Thoracic aorta endothelial cell (primary cell): Measurements from ENCODE around the genes PRR15, WIPF3 and GGCT.

GRCh38 chr7:29197379-29198391 lies 3.1 kb downstream of the CHN2 start:
- CAGE, long polyA plus RNA = no peak

DNA sequence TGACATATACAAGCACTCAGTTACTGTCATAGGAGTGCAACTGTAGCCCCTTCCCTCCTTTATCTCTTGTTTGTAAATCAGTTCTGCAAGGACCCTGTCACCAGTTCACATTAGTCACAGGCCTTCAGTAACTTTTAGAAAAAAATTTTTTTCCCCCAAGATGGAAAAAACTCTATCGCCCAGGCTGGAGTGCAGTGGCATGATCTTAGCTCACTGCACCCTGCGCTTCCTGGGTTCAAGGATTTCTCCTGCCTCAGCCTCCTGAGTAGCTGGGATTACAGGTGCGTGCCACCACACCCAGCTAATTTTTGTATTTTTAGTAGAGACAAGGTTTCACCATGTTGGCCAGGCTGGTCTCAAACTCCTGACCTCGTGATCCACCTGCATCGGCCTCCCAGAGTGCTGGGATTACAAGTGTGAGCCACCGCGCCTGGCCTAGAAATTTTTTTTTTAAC lies 11.6 kb downstream of the CHN2 start:
- CAGE, long polyA plus RNA = no peak

- CAGE, long polyA plus RNA = no peak
These were observed 90.8 kb downstream of the CHN2 start for GRCh38 chr7:29285338-29285874.

DNA sequence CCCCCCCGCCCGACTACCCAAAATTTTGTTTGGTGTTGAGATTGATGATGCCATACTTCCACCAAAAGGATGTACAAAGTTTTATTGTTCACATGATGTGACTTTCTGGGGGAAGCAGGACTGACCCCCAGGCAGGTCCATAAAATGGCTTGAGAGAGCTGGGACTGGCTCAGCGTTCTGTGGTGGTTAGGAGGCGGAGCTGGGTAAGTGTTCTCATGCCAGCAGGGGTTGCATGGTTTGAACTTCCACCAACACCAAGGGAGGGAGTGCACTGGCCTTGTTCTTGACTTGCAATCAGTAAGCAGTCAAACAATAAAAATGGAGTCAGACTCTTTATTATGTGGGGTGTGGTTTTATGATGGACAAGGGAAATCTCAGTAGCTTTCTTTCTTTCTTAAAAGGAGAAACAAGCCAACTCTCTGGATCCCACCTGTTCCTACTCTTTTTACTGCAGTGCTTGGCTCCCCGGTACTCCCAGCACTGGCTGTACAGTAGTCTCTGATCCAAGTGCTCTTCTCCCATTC lies 95.4 kb upstream of the PRR15 start:
- CAGE, long polyA plus RNA = no peak

- CAGE, long polyA plus RNA = no peak
These were observed 83.2 kb upstream of the PRR15 start for GRCh38 chr7:29480438-29480839.

- CAGE, long polyA plus RNA = no peak
These were observed 51.1 kb upstream of the PRR15 start for GRCh38 chr7:29512386-29513091.

DNA sequence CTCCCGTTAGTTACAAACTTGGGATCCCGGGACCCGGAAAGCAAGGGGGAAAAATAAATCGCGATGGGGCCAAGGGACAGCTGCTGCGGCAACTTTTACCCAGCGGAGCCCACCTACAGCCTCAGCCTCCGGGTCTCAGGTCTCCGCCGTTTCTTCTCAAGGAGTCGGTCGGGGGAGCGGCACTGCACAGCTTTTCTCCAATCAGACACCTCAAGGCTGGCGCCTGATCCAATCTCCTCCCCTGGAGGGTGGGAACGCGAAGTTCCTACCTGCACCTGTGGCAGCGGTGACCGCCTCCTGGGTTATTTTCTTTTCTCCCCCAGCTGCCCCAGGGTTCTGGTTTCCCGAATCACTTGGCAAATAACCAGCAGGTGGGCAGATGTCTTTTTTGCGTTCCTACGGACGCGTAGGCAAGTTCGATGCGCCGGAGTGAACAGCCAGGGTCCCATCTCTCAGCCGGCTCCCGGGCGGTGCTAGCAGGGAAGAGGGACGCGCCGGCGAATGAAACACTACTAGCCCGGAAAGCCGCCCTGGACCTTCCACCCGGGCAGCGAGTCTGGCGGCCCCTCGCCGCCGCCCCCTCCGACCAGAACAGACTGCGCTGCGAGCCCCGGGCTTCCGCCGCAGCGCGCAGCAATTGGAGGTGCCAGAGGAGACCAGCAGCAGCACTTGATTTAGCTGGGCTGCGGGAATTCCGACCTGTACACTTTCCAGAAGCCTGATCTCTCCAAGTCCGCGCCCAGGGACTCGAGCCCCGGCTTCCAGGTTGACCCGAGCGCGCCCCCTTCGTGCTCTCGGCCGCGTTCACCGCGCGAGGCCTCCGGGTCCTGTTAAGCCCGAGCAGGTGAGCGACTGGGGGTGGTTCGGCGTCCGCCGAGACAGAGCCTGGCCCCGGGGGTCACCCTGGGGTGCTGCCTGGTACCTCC lies at the start of gene PRR15:
PRR15 (plus strand) TSS at position 302 of the 926 bp plus-strand sequence.
- CAGE, long polyA plus RNA = no peak

- CAGE, long polyA plus RNA = no peak
These were observed 45.7 kb downstream of the PRR15 start for GRCh38 chr7:29609037-29610015.

DNA sequence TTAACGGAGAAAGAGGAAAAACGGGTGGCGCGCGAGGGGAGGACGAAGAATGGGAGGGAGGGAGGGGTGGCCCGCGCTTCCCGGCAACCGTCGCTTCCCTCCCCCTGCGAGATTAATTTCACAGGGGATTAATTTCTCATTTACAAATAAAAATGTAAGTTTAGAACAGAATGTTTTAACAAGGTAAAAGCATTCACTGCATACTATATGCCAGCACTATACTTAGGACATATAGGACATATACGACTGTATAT lies 120.7 kb upstream of the WIPF3 start:
- CAGE, long polyA plus RNA = no peak

DNA sequence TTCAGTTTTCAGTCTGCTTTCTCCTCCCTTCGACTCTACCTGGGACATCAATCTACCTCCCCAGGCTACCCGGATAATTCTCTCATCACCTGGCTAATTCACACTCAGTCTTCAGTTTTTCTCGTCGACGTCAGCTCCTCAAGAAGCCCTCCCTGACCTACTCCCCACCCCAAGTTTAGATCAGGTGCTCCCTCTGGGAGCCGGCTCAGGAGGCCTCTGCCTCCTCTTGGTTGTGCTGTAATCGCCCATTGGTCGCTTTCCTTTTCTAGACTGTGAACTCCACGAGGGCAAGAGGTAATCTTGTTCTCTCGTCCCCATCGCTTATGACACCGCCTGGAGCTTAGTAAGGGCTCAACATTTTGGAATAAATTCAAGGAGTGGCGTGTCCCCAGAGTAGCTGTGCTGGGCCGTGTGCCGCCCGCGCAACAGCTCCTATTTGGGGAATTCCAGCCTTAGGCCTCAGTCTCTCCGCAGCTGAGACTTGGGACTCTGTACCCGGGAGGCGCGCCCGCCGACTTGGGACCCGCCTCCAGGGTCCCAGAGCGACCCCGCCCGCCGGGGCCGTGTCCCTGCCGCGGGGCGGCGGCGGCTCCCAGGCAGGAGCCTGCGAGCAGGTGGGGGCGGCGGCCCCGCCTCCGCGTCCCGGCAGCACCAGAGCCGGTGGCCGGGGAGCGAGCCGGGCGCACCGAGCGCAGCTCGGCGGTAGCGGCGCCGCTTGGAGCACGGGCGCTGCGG lies at the start of gene WIPF3:
WIPF3 (plus strand) TSS at position 651 of the 735 bp plus-strand sequence.
- CAGE, long polyA plus RNA = no peak

DNA sequence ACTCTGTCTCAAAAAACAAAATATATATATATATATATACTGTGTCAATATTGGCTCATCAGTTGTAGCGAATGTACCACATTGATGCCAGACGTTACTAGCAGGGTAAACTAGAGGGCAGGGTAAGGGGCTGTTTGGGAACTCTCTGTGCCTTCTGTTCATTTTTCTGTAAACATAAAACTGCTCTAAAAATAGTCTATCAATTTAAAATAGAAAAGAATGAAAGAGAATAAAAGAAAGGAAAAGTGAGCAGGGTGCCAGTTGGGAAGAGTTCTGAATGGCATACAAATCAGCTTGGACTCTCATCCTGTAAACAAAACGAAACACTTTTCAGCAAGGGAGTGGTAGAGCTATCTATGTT lies 24.7 kb downstream of the SCRN1 start:
- CAGE, long polyA plus RNA = no peak

DNA sequence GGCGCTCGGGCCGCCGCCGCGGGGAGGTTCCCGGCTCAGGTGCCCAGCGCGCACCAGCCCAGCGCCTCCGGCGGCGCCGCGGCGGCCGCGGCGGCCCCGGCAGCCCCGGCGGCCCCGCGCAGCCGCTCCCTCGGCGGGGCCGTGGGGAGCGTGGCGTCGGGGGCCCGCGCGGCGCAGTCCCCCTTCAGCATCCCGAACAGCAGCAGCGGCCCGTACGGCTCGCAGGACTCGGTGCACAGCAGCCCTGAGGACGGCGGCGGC lies 1.0 kb downstream of the ZNRF2 start:
- CAGE, long polyA plus RNA = no peak

DNA sequence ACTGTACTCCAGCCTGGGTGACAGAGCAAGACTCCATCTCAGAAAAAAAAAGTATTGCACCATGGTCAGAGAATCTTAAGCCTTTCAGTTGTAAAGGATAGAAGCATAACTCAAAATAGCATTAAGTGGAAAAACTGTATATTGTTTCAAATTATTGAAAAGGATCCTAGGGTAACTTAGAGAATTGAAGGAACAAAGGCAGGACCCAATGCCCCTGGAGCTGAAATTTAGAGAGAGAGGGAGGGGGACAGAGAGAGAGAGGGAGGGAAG lies 10.3 kb downstream of the ZNRF2 start:
- CAGE, long polyA plus RNA = no peak

DNA sequence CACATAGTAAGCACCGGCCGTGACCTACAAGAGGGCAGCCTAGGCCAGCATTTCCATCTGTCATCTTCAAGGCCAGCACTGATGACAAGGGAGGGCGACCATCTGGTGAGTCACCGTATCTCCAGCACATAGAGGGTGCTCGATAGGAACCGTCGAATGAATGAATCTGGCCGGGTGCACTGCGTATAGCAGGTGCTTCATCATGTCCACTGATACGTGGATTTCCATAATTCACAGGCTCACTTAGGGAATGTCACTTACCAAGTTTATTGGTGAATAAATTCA lies 8.4 kb downstream of the NOD1 start:
- CAGE, long polyA plus RNA = no peak

- CAGE, long polyA plus RNA = no peak
These were observed at the start of gene GGCT for GRCh38 chr7:30503931-30504914. Gene GGCT (minus strand): TSS chr7:30504829.

DNA sequence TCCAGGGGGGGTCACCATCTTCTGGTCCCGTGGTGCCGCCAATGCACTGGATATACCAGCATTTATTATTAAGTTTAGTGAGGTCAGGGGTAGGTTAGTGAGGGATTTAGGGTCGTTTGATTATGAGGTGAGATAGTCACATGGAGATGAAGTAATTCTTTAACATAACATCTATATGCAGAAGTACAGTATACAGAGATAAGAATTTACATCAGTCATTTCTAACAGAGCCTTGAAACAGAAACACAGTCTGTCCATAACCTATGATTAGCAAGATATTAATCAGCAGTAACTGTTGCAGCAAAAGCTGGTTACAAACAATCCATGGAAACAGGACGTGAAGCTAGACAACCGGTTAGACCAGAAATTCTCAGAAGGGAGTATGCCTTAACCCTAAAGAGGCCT lies 4.5 kb upstream of the GGCT start:
- CAGE, long polyA plus RNA = no peak

- CAGE, long polyA plus RNA = no peak
These were observed 37.9 kb upstream of the GARS1 start for GRCh38 chr7:30556773-30557275.

- CAGE, long polyA plus RNA = no peak
These were observed 27.4 kb downstream of the GARS1 start for GRCh38 chr7:30621899-30622694.

DNA sequence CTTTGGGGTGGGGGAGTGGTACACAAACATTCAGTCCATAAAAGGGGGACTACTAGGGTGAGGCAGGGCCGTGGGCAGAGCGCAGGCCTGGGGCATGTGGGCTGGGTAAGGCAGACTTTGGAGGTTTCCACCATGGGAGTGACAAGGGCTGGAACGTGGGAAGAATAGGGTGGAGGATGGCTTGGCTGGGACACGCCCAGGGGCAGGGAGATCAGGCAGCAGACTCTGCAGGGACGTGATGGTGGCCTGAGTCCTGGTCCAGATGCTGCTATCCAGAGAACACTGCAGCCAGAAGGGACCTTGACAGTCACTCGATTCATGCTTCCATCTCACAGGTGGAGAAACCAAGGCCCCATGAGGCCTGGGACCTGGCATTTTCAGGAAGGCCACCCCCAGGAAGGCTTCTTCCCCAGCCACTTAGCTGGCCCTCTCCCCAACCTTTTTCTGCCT lies 24.7 kb upstream of the CRHR2 start:
- CAGE, long polyA plus RNA = no peak

- CAGE, long polyA plus RNA = no peak
These were observed 45.0 kb downstream of the MINDY4 start for GRCh38 chr7:30816203-30816599.